SJSA1 (cell line): ENCODE results near the genes GHRHR, PDE1C and NPSR1.

- RAMPAGE, long total RNA = no peak
These were observed 7.4 kb downstream of the MINDY4 start for GRCh38 chr7:30778536-30779099.

DNA sequence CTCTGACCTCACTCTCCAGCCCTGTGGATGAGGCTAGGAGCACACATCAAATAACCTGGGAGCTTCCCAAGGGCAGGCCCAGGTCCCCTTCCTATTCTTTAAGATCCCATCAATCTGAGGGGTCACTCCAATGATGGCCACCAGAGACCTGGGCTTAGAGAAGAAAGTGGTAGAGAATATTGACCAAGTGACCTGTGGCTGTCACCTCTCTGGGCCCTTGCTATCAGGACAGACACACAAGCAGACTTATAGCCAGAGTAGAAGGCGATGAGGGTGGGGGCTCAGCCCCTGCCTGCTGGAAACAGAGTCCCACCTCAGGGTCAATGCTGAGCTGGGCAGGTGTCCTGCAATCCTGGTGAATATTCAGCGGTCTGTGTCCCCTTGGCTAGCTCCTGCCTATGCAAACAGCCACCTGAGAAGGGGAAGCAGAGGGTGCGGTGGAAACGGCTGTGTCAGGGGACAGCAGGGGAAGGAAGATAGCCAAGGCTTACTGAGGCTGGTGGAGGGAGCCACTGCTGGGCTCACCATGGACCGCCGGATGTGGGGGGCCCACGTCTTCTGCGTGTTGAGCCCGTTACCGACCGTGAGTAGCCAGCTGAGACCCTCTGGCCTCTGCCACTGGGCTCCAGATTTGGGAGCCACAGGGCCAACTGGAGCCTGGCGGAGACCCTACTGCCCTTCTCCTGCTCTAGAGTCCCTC lies at the start of gene GHRHR:
TSS of gene GHRHR (plus strand) at position 411 of the 700 bp plus-strand sequence.
- RAMPAGE, long total RNA = no peak

DNA sequence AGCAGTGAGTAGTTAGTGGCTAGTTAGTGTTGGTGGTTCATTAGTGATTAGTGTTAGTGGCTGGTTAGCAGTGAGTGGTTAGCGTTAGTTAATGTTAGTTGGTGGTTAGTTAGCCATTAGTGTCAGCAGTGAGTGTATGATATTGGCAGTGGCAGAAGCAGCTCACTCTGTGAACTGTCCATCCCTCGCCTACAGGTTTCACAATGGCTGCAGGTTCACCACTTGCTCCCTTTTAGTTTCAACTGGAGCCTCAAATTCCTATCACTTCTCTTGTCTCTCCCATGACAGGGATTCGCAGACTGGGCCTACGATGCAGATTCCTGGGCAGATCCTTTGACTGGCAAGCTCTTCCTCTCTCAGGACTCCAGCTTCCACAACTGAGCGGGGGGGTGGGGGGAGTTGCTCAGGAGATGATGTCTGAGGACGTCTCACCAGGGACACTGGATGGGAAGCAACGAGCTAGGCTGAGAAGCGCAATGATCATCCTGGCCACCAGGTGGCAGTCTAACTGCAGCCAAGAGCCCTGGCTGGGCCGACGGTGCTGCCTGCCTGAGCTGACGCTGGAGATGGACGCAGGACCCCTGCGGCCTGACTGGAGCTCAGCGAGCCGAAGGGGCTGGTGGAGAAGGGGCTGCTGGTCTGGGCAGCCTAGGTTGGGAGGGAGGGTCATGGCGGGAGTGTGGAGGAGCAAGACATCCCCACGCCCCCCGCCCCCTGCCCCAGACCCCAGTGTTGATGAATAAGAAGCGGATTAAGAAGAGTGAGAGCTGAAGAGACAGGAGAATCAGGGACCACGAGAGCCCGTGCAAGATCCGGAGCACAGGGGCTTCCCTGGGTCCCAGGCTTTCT lies 19.8 kb downstream of the GHRHR start:
- RAMPAGE, long total RNA = no peak

- RAMPAGE, long total RNA = no peak
These were observed at the start of gene PDE1C for GRCh38 chr7:32070341-32070736. Gene PDE1C, minus strand, starts transcription at chr7:32070407.

DNA sequence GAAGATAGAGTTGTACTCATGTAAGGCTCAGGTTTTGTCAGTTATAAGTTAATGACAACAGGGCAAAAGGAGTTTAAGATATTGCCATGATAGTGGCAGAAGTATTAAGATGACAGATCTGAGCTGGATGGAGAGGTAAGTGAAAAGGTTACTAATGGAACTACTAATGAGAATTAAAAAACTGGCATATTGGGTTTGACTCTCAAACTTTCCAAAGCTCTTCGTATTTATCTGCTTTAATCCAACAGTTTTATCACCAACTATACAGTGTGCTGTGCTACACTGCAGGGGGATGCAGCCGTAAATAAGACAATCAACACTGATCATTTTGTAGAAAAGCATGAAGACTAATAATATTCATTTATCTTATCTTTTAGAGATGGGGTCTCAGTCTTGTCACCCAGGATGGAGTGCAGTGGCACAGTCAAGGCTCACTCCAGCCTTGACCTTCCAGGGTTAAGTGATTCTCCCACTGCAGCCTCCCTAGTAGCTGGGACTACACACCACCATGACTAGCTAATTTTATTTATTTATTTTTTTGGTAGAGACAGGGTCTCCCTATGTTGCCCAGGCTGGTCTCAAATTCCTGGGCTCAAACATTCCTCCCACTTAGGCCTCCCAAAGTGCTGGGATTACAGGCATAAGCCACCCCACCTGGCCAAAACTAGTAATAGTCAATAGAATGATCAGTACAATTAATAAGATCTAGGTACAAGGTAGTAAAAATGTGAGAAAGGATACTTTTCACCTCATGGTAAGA lies 24.5 kb downstream of the KBTBD2 start:
- RAMPAGE, long total RNA = no peak

- RAMPAGE, long total RNA = no peak
These were observed 42.5 kb downstream of the FKBP9 start for GRCh38 chr7:32999567-33000315.

GRCh38 chr7:33062041-33062244 lies 633 bp downstream of the NT5C3A start:
- RAMPAGE, long total RNA = no peak

- RAMPAGE, long total RNA = no peak
These were observed 273.1 kb downstream of the BBS9 start for GRCh38 chr7:33402441-33402906.

DNA sequence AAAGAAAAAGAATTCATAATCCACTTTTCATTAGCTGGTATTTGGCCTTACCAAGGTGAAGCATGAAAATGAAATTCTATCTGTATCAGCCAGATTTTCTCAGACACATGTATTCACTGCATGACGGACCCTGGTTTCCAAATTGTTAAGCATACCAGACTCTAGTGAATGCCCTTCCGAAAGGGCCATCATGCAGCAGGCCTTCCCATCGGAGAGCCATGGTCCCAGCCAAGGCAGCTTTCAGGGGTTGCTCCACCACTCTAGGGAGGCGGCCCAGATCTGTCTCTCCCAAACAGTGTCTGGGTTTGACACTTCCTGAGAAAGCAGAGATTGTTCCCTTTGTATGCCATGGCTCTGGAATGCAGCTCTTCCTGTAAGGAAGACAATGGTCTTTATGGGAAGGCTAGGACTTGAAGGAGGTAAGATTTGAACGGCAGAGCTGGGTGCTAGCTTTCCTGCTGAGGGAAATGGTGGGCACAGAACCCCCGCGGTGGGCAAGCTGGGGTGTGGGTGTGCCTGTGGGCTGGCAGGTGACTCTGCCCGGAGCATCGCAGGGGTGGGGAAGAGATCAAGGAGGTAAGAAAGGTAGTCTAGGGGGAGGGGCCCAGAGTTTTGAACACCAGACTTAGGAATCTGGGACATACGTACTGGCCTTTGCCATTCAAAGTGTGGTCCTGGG lies 178.7 kb upstream of the BMPER start:
- RAMPAGE, long total RNA = no peak

- RAMPAGE, long total RNA = no peak
These were observed 16.3 kb downstream of the BMPER start for GRCh38 chr7:33921461-33922213.

DNA sequence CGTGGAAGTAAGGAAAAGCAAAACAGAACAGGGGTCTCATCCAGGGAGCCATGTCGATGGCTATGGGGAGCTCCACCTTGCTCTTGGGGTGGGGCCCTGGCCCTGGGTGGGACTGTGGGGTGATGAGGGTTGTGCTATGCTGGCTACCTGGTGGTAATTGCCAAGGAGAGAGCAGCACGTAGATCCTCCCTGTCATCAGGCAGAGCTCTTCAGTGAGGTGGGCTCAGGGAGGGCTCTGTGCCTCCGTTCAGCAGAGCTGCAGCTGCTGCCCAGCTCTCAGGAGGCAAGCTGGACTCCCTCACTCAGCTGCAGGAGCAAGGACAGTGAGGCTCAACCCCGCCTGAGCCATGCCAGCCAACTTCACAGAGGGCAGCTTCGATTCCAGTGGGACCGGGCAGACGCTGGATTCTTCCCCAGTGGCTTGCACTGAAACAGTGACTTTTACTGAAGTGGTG lies at the start of gene NPSR1:
TSS of gene NPSR1 (plus strand) at position 153 of the 455 bp plus-strand sequence.
- RAMPAGE, long total RNA = no peak

- RAMPAGE, long total RNA = no peak
These were observed 4.1 kb upstream of the TBX20 start for GRCh38 chr7:35258010-35258483.

DNA sequence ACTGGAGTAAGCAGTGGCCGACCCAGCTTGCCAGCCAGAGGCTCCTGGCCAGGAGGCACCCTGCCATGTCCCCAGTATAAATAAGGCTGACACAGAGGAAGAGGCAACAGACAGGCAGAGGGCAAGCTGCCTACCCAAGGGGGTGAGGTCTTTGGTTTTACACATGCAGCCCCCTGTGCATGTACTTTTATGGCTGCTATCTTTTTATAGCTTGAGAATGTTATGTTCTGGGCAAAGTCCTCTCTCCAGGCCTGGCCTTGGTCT lies 102.7 kb upstream of the TBX20 start:
- RAMPAGE, long total RNA = no peak

- RAMPAGE, long total RNA = no peak
These were observed 125.6 kb upstream of the TBX20 start for GRCh38 chr7:35379450-35379867.

DNA sequence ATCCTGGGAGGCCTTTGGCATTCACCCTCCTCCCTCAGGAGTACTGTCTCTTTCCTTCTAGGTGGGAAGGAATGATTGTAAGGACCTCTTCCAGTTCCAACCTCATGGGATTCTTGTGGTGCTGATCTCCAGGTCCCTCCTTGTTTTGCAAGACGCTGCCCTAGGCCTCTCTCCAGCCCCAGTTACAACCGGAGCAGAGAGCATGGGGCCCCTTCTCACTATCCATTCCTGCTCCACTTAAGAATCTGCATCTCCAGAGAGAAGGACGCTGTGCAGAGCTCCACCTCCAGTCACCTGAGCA lies 132.8 kb upstream of the TBX20 start:
- RAMPAGE, long total RNA = no peak

DNA sequence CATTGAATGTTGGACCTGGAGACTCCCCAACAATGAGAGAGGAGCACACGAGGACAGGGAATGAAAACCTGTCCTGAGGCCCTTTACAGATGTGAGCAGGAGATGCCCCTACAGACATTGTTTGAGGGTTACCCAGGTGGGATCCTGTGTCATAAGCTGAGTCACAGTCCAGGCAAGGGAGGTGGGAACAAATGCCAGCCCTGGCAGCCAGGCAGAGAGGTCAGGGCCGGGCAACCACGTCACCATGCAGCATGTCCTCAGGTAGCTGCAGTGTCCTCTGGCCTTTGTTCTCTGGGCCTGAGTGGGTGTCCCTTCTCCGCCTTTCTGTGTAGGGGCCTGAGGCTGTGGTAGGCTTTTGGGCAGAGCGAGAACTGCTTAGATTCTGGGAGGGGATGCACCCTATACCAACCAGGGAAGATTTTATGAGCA lies 147.5 kb upstream of the TBX20 start:
- RAMPAGE, long total RNA = no peak

DNA sequence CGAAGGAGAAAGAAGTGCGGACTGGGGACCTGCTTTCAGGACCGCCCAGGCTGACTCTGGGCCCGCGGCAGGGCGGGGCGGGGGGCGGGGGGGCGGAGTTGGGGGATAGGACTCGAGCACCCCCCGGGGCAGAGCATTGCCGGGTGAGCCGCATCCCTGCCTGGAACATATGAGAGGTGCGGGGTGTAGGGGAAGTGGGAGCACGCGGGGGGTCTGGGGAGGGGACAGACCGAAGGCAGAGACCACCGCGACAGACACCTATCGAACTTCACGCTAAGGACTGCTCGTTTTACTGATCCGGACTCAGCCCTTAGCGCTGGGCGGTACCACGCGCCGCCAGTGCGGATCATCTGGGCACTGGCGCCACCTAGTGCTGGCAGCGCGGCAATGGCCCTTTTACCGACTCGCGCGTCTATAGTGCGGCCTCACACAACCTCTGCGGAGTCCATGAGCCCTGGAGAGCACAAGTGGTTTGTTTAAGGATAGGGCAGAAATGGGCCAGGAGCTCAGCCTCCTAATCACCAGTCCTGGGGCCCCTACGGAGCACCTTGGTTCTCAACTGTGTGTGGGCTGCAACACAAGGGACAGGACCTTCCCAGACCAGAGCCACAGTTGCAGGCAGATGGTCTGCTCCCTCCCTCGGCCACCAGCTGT lies 157.6 kb downstream of the HERPUD2 start:
- RAMPAGE, long total RNA = no peak

- RAMPAGE, long total RNA = no peak
These were observed 68.0 kb downstream of the SEPTIN7 start for GRCh38 chr7:35868728-35869343.

DNA sequence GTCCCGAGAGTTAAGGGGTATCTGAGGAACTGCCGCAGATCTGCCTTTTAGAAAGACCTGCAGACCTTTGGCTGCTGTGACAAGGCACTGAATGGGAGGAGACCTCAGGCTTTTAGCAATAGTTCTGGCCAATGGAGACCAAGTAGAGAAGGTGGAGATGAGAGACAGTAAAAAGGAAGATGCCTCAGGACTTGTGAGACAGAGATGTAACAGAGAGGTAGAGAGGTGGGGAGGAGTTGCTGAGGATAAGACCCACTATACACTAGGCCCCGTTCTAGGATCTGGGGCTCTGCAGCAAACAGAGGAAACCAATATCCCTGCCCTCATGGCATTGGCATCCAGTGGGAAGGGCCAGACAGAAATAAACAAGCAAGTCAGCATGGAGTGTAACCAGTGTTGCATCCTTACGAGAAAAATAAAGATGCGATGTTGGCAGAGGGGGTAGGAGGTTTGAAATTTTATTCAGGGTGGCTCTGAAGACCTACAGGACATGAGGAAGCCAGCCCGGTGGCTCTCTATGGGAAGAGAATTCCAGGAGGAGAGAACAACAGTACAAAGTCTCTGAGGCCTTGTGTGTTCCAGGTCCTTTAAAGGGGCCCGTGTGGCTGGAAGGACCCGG lies 22.1 kb upstream of the EEPD1 start:
- RAMPAGE, long total RNA = no peak

- RAMPAGE, long total RNA = no peak
These were observed 54.8 kb downstream of the EEPD1 start for GRCh38 chr7:36207644-36208443.